Rectum (tissue), 1 donor: ENCODE results near the gene CDK5.

GRCh38 chr7:150518239-150518538, 3.5 kb downstream of the GIMAP7 start:
- PRO-cap: no peak

GRCh38 chr7:150665698-150666318, 19.7 kb upstream of the GIMAP2 start:
- PRO-cap: unidirectional peak, minus-strand start at chr7:150665981

- PRO-cap: bidirectional peak, plus-strand start at chr7:150722245, minus-strand start at chr7:150721986
Measured at GRCh38 chr7:150721923-150722420, 5.6 kb downstream of the GIMAP1 start.

GRCh38 chr7:150751633-150752088, 14.4 kb downstream of the GIMAP5 start:
- PRO-cap: no peak

- PRO-cap: bidirectional peak, plus-strand start at chr7:150801379, minus-strand start at chr7:150801360; bidirectional peak, plus-strand start at chr7:150801580, minus-strand start at chr7:150801538; bidirectional peak, plus-strand start at chr7:150801785, minus-strand start at chr7:150801631
Measured at GRCh38 chr7:150801128-150801996, 793 bp downstream of the TMEM176A start.

DNA sequence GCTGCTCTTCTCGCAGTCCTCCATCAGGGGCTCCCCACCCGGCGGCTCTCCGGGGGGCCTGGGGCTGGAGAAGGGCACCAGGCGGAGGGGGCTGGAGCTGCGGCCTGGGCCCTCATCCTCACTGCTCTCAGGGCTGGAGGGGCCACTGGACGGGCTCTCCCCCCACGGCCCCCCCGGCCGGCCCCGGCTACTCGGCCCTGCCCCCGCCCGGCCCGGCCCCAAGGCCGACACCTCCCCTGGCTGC, 30.6 kb downstream of the KCNH2 start:
- PRO-cap: no peak

- PRO-cap: no peak
Measured at GRCh38 chr7:150968224-150968430, 10.0 kb downstream of the KCNH2 start.

GRCh38 chr7:150971095-150971698, 6.9 kb downstream of the KCNH2 start:
- PRO-cap: no peak

- PRO-cap: bidirectional peak, plus-strand start at chr7:150993782, minus-strand start at chr7:150993602
Measured at GRCh38 chr7:150993248-150994022, 2.6 kb downstream of the NOS3 start.

DNA sequence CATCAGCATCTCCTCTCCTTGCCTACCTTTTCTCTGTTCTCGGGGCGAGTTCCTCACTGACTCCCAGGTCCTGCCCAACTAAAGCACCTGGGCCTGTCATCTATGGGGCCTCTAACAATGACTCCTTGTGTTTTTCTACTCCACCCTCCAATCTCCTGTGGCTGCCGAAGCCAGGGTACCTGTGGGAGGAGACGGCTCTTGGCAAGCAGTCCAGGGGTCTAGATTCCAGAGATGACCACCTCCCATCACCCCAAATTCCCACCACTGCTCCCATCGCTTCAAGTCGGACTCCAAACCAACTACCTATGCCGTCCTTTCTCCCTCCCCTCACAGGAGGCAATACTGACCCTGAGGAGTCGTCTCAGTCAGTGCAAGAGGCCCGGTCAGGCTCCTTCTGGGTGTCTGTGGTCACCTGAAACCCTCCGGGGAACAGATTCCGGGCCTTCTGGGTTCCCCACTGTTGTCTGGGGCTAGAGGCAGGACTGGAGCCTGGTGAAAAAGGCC, 8.7 kb downstream of the ATG9B start:
- PRO-cap: no peak

DNA sequence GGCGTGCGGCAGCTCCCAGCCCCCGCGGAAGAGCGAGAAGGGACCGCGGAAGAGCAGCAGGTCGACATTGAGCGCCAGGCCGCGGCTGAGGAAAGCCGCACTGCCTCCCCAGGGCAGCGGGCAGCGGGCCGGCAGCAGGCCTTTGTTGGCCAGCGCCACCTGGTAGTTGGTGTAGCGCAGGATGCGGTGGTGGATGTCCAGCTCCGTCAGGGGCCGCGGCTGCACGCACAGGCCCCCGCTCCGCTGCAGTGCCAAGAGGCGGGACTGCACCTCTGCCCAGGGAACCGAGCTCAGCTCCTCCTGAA, 5.3 kb downstream of the ATG9B start:
- PRO-cap: no peak

GRCh38 chr7:151057530-151058610, at the start of gene CDK5:
Gene CDK5 (minus strand): TSS chr7:151057897.
- PRO-cap: bidirectional peak, plus-strand start at chr7:151058254, minus-strand start at chr7:151057947; bidirectional peak, plus-strand start at chr7:151058515, minus-strand start at chr7:151058419

GRCh38 chr7:151089911-151090306, 3.6 kb downstream of the AGAP3 start:
- PRO-cap: no peak

DNA sequence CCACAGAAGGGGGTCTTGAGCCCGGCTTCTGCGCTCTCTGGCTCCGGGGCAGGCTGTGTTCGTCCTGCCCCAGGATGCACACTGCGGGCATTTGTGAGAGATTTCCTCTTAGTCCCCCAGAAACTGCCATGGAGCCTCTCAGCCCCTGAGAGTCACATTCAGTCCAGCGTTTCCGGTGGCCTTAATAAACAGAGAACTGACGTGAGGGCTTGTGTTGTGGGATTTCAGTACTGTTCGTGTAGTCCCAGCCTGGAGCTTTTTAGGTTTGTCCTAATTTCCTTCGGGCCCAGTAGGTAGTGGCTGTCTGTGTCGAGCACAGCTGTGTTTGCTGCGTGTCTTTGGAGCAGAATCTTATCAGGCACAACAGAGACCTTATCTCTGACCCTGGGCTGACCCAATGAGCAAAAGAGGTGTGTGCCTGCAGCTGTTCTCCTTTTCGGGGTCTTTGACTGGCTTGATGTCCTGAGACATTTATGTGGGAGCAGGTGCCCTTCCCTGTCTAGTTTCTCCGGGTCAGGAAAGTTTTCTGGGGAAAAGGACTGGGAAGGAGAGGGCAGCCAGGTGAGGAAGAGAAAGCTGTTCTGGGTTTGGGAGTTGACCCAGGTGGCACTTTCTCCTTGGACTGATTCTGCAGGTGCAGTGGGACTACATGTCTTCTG, 25.5 kb downstream of the AGAP3 start:
- PRO-cap: no peak

GRCh38 chr7:151126502-151126987, 40.3 kb downstream of the AGAP3 start:
- PRO-cap: bidirectional peak, plus-strand start at chr7:151126774, minus-strand start at chr7:151126681

DNA sequence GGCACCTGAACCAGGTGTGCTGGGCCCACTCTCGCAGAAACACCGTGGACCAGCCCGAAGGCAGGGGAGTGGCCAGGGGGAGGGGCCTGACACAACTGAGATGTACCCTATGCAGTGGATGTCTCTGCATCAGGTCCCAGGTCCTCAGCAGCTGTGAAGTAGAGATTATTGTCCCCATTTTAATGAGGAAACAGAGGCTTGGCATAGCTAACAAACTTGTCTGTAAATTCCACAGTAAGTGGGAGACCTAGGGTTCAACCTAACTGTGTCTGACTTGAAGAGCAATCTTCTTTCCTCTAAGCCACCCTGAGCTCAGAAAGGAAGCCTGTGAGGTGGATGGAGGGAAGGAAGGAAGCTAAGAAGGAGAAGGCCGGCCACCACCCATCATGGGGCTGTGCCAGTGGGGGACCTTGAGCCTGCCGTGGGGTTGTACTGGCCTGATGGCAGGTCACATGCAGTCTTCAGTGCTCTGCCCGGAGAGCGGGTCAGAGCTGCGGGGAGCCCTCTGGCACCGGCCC, 31.8 kb downstream of the GBX1 start:
- PRO-cap: no peak

DNA sequence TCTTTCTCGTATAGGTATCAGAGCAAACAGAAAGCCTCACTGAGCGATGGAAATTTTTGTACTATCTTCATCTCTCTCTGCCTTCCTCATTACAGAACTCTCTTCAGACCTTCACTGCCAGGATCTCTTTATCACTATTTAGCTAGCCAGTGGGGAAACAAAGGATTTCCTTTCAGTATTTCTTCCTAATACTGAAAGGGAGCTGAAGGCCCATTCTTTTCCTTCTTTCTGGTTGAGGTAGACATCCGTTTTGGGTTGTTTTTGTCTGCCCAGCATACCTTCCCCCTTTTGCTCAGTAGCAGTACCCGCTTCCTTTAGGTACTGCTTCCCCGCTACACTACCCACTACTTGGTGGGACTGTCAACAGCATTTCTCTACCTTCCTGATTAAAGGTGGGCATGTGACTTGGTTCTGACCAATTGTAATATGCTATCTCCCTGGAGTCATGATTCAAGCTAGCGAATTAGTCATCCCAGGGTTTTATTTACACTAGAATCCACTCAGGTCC, 10.1 kb downstream of the GBX1 start:
- PRO-cap: unidirectional peak, minus-strand start at position 339 of the sequence; unidirectional peak, minus-strand start at position 376 of the sequence

DNA sequence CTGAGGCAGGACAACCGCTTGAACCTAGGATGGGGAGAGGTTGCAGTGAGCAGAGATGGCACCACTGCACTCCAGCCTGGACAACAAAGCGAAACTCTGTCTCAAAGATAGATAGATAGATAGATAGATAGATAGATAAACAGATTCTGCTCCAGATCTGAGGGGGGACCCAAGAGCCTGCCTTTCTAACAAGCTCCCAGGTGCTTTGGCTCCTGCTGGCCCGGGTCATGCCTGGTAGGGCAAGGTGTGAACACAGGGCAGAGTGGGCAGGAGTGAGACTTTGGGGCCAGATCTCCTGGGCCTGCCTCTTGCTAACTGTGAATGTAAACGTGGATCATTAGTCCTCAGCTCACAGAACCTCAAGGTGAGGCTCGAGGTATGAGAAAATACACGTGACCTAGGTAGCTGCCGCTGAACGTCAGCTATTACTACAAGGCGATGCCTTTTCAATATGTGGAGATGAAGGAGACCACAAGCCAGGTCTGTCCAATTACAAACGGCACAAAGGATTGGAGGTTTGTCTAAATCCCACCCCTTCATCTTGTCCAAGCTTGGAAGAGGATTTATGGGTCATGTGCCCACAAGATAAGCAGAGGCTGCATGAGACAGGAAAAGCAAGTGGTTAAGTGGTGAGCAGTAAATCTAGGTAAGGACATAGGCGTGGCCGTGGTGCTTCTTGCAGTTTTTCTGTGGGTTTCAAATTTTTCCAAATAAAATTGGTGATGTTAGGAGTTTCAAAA, 1.5 kb upstream of the IQCA1L start:
- PRO-cap: no peak

DNA sequence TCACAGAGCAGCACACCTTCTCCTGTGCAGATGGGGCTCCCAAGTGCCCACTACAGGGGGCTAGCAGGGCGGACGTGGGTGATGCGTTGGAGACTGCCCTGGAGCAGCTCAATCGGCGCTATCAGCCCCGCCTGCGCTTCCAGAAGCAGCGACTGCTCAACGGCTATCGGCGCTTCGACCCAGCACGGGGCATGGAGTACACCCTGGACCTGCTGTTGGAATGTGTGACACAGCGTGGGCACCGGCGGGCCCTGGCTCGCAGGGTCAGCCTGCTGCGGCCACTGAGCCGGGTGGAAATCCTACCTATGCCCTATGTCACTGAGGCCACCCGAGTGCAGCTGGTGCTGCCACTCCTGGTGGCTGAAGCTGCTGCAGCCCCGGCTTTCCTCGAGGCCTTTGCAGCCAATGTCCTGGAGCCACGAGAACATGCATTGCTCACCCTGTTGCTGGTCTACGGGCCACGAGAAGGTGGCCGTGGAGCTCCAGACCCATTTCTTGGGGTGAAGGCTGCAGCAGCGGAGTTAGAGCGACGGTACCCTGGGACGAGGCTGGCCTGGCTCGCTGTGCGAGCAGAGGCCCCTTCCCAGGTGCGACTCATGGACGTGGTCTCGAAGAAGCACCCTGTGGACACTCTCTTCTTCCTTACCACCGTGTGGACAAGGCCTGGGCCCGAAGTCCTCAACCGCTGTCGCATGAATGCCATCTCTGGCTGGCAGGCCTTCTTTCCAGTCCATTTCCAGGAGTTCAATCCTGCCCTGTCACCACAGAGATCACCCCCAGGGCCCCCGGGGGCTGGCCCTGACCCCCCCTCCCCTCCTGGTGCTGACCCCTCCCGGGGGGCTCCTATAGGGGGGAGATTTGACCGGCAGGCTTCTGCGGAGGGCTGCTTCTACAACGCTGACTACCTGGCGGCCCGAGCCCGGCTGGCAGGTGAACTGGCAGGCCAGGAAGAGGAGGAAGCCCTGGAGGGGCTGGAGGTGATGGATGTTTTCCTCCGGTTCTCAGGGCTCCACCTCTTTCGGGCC, 5.5 kb downstream of the CHPF2 start:
- PRO-cap: no peak

DNA sequence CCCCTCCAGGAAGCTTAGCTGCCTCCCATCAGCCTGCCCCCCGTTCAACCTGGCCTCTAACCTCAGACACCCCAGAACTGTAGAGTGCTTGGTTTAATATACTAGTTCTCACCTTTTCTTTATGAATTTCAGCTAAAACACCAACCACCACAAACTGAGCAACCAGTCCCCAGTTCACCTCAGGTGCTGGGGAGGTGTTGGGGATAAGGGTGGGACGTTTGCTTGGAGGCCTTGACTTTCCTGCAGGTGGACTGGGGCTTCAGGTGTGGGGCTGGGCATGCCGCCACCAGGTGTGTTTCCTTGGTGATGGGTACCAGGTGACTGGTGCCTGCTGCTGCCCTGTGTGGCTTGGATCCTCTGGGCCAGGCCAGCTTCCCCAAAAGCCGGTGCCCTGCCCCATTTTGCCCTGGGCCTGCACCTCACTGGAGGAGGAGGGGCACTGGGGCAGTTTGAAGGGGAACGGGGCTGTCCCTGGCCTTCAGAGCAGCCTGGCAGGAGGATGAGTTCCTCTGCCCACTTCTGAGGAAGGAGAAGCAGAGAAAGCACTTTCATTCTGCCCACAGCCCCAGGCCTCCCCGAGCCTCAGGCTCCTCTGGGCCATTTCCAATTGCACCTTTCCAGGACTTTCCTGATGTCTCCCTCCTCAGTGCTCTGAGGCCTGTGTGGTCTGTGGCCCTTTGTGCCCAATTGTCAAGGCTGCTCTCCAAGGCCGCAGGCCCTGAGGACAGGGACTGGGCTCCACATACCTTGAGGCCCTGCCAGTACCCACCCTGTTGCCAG, 25.1 kb upstream of the SMARCD3 start:
- PRO-cap: no peak